H7 (cell line): ENCODE measurements around the gene HLA-B.

DNA sequence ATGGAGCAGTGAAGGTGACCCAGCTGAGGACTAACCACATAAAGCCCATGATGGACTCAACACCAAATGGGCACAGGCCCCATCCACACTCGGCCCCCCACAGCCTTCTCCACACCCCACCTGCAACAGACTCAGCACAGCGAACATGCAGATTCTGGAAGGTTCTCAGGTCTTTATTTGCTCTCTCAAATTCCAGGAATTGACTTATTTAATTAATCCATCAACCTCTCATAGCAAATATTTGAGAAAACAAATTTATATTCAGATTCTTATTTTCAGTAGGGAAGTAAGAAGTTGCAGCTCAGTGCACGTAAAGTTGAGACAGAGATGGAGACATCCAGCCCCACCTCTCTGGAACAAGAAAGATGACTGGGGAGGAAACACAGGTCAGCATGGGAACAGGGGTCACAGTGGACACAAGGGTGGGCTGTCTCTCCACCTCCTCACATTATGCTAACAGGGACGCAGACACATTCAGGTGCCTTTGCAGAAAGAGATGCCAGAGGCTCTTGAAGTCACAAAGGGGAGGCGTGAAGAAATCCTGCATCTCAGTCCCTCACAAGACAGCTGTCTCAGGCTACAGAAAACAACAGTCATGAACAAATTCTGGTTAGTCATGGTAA, 3.1 kb downstream of the HLA-B start:
- RAMPAGE, long total RNA, result no peak

- RAMPAGE, long total RNA, result no peak
These were observed at the start of gene HLA-B for GRCh38 chr6:31356563-31357249. TSS of gene HLA-B (minus strand) at chr6:31357179.

GRCh38 chr6:31357250-31357716, 304 bp upstream of the HLA-B start:
- RAMPAGE, long total RNA, result no peak

DNA sequence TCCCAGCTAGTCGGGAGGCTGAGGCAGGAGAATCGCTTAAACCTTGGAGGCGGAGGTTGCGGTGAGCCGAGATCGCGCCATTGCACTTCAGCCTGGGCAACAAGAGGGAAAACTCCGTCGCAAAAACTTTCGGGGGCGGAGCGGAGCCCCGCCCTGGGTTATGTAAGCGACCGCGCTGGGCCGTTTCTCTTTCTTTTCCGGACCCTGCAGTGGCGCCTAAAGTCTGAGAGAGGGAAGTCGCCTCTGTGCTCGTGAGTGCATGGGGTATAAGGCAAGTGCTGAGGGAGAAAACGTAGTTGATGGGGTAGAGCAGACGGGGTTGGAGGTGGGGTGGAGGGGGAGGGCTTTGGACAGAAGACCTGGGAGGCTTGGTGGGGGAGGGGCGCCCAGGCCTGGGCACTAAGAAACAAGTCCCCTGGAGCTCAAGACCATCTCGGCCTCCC, 2.9 kb upstream of the MICA start:
- RAMPAGE, long total RNA, result no peak

- RAMPAGE, long total RNA, result no peak
These were observed 26.4 kb upstream of the MICB start for GRCh38 chr6:31471468-31472047.

GRCh38 chr6:31473791-31475028, 23.7 kb upstream of the MICB start:
- RAMPAGE, long total RNA, result no peak

GRCh38 chr6:31495052-31495610, 2.8 kb upstream of the MICB start:
- RAMPAGE, long total RNA, result no peak

DNA sequence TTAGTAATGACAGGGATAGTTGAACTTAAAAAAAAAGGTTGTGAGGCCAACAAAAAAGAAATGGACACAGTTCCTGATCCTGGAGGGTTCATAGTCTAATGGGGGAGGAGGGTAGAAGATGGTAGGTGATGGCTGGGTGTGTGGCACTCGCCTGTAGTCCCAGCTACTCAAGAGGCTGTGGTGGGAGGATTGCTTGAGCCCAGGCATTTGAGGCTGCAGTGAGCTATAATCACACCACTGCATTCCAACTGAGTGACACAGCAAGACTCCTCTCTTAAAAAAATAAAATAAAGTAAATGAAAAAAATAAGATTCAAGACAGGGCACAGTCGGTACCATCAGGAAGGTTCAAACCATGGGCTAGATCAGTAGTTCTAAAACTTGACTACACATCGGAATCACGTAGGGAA, 2.3 kb upstream of the MICB start:
- RAMPAGE, long total RNA, result no peak

DNA sequence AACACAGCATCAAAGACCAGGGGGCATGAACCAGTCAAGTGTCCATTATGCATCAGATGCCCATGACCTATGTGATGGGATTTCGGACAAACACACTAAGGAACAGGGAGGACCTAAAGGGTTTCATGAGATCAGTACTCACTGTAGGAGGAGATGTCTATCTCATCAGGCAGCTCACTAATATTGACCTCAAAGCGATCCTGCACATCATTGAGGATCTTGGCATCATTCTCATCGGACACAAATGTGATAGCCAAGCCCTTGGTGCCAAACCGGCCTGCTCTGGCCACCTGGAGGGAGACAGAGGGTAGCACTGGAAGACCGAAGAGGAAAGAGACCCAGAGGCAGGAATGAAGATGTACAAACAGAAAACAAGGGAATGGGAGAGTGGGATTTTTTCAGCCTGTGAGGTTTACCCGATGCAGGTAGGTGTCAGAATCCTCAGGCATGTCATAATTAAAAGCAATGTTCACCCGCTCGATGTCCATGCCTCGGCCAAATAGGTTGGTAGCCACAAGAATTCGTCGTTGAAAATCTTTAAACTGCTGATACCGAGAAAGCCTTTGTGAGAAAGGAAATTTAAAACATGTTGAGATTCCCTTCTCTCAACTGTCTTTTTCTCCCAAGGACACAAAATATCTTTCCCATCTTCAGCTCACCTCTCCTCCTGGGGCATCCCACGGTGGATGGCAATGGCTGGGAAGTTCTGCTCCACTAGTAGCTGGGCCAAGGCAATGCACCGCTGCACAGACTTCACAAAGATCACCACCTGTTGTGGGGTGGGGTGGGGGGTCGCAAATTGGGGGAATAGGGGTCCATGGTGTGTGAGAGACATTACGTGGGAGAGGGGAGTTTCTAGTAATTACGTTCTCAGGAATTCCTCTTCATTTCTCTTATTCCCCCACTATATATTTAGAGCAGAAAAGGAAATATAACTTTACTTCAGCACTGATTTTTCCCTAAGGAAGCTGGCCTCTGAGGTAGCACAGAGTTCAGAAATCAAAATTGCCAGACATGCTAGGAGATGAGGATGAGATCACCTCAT, 2.2 kb downstream of the MCCD1 start:
- RAMPAGE, long total RNA, result no peak

DNA sequence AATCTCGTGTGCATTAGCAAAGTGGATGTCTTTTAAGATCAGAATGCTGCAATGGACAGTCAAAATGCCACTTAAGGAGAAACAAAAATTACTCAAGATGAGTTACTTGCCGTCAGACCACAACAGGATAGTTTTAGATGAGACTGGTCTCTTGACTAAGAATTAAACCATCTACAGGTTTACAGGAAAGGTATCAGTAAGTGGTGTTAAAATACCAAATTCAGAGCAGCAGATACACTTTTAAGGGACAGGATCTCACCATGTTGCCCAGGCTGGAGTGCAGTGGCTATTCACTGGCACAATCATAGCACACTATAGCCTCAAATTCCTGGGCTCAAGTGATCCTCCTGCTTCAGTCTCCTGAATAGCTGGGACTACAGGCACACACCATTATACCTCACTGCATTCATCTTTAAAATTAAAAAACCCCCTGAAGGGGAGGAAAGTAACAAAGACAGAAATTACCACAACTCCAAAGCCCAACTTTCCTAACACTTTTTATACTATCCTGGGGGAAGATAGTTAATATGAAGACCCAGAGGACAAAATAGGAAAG, 4.7 kb downstream of the MCCD1 start:
- RAMPAGE, long total RNA, result no peak

- RAMPAGE, long total RNA, result start-site peak on the minus strand at chr6:31542389-31542507, 35 reads
These were observed 403 bp upstream of the DDX39B start for GRCh38 chr6:31542164-31542648.

DNA sequence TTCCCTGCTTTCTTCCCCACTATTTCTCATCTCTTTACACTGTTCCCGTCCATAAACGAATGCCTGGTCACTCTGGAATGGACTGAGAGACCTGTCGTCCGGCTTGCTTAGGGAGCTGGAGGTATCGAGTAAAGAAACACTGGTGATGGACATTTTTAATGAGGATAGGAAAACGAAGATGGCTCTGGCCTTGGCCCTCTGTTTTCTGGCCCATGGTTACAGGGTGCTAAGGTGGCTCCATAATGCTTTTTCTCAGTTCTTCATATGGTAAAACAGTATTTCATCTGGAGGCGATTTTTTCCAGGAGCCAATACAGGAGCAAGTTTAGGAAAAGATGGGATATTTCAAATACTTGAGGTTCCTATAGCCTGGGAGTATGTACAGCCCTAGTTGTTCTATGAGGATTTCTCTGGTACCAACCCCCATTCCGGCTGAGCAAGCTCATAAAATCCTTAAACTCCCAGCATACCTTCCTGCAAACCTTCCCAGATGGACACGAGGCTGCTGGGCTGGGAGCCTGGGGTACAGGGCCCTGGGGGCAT, 1.3 kb downstream of the PRRC2A start:
- RAMPAGE, long total RNA, result no peak

- RAMPAGE, long total RNA, result no peak
These were observed 2.0 kb downstream of the PRRC2A start for GRCh38 chr6:31622273-31623230.

DNA sequence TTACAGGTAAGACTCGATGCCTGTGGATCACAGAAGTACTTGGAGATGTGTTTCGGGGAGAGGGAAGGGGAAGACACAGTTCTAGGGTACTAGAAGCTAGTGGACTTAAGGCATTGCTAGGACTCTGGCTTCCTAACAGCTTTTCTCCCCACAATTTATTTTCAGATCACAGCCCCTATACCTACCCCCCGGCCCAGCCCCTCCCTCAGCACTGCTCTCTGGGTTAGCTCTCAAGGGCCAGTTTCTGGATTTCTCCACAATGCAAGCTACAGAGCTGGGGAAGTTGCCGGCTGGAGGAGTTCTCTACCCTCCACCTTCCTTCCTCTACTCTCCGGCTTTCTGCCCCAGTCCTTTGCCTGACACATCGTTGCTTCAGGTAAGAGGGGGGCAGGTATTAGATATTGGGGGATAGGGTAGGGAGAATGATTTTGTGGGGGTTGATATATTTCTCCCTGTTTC, 15.6 kb downstream of the PRRC2A start:
- RAMPAGE, long total RNA, result no peak

GRCh38 chr6:31659437-31660208, 955 bp downstream of the C6orf47 start:
- RAMPAGE, long total RNA, result no peak

GRCh38 chr6:31661875-31662819, 1.6 kb upstream of the C6orf47 start:
- RAMPAGE, long total RNA, result no peak

- RAMPAGE, long total RNA, result start-site peak on the minus strand at chr6:31665197-31665230, 22 reads; start-site peak on the minus strand at chr6:31665833-31665862, 19 reads
These were observed 522 bp upstream of the GPANK1 start for GRCh38 chr6:31665044-31665993.

DNA sequence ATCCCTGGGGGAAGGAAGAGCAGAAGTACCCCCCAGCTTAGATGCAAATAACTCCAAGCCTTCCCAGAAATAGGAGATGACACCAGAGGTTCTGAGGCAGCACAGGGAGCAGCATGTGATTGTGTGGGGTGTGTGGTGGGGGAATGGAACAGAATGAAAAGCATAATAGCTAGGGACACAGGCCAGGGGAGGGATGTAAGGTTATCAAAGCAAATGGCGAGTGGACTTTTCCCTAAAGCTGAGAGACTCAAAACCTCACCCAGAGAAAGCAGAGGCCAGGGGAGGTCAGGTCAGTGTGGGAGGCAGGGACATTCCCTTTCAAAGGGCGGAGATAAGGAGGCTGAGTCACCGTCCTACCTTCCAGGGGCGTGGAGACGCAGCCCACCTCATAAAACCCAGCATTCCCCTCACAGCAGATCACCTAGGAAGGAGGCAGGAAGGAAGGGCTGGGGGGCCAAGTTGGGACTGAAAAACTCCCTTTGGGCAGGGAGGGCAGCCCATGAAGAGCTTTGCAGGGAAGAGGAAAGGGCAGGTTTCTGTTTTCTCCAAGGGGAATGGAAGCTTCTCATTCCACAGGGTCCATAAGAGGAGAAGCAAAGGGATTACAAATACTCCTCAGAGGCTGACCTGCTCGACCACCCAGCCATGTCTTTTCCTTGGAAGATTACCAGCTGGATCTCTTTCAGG, 9.5 kb upstream of the LY6G5C start:
- RAMPAGE, long total RNA, result no peak

DNA sequence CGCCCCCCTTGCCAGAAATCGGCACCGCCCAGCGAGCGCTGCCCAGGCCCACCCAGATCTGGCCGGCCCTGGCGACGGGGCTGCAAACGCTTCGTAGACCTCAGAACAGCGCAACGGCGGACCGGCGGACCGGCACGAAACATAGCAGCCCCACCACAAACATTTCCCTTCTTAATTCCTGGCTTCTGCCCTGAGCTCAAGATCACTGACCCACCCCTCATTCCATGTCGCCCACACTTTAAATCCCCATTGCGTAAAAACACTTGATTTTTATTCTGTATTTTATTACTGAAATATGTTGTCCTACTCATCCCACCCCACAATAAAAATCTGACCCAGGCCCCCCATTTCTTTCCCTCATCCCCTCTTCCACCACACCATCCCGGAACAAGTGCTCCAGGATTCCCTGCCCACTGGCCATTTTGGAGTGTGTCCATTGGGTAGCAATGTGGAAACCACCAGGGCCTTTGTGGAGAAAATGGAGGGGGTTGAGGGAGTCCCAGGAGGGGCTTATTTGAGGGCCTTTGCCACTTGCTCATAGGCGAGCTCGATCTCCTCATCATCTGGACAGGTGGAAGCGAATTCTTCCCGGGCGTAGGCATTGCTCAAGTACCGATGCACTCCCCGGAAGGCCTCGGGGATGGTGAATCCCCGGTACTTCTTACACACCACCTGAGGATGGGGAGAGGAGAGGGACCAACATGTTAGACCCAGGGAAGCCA, 1.4 kb upstream of the DDAH2 start:
- RAMPAGE, long total RNA, result no peak

- RAMPAGE, long total RNA, result no peak
These were observed 846 bp downstream of the VARS1 start for GRCh38 chr6:31794496-31795316.